ENCODE measurements around a stretch of chr11.

DNA sequence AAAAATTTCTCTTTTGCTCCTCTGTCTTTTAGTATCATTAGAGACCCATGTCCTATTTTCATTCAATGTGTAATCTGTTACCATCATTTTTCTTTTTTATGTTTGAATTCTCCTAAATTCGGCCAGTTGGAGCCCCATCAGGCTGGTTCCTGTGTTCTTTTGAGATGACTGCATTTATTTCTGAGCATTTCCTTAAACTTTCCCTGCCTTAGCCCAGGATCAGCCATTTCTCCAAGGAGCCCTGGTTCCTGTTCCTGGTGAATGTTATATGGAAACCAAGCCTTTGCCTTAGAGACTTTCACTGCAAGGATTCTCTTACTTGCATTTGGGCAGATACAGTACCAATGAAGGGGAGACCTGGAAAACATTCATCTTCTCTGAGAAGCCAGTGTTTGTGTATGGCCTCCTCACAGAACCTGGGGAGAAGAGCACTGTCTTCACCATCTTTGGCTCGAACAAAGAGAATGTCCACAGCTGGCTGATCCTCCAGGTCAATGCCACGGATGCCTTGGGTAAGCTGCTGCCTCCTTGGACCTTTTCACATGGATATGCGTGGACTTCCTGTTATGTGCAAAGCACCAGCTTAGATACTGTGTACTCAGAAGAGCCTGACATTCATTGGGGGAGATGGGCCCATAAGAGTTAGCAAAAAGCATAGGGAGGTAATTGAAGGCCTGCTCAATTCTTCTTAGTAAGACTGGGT lies 91.3 kb downstream of the SORL1 start:
- RRBS: no CpG with 5 or more reads among the region's 4 CpGs
CAGE:
- cytosol, long polyA plus RNA: no peak
- long polyA plus RNA: no peak
- nucleus, long polyA plus RNA: no peak

DNA sequence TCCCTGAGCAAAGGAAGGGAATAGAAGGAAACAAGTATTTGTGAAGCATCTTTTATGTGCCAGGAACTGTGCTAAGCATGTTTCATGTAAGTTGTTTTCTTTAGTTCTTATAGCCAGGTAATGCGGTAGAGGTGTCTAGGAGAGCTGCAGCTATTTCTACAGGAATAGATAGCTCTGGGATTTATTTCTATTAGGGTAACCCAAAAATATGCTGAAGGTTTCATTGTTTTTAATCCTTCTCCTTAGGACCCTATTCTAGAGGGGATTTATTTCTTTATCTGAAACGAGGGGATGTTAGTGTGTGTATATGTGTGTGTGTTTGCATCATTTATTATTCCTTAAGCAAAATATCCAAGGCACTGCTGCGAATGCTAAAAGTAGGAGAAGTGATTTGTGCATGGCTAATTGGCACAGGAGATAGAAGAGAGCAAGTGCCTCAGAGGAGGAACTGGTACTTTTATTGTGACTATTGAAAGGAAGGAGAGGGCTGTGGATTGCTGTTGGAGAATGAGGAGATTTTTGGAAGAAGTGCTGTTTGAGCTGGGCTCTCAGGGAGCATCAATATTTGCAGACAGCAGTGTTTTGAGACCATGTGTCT lies 93.5 kb downstream of the SORL1 start:
- RRBS: no CpG with 5 or more reads among the region's 3 CpGs
CAGE:
- cytosol, long polyA plus RNA: no peak
- long polyA plus RNA: no peak
- nucleus, long polyA plus RNA: no peak

- RRBS: no CpG with 5 or more reads among the region's 7 CpGs
CAGE:
- cytosol, long polyA plus RNA: no peak
- long polyA plus RNA: no peak
- nucleus, long polyA plus RNA: no peak
Measured at GRCh38 chr11:121550363-121550731, 98.2 kb downstream of the SORL1 start.

- RRBS: no CpG with 5 or more reads among the region's 11 CpGs
CAGE:
- cytosol, long polyA plus RNA: no peak
- long polyA plus RNA: no peak
- nucleus, long polyA plus RNA: no peak
Measured at GRCh38 chr11:121553712-121554268, 101.7 kb downstream of the SORL1 start.

DNA sequence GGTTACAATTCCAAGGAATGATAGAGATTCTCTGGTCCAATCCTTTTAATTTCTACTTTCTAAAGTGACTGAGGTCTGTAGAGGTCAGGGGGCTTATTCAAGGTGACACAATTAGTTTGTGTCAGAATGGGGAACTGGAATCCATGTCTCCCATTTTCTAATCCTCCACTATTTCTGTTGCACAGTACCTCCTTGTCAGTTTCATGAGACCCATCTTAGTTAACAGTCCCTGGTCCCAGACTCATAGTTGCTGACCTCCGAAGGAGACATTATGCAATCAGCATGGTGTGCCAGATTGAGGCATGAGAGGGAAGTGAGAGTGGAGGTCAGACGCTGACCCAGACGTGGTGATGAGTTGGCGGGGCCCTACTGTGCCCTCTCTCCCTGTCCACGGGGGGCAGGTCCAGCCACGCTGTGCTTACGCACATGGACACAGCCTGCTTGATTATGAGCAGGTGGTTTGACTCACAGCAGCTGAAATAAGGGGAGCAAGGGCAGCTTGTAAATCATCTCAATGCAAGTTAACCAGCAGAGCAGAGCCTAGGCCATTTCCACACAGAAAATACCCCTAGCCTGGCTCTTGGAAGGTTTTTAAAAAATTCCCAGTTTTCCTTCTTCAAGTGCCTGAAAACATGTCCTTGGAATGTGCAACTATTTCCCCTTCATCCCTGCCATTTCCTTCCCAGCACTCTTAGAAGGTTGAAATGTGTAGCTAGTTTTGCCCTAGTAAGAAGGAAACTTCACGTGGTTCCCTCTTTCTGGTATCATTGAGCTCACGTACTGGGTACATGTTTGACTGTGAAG lies 123.2 kb downstream of the SORL1 start:
- RRBS: no CpG with 5 or more reads among the region's 9 CpGs
CAGE:
- cytosol, long polyA plus RNA: no peak
- long polyA plus RNA: no peak
- nucleus, long polyA plus RNA: no peak

DNA sequence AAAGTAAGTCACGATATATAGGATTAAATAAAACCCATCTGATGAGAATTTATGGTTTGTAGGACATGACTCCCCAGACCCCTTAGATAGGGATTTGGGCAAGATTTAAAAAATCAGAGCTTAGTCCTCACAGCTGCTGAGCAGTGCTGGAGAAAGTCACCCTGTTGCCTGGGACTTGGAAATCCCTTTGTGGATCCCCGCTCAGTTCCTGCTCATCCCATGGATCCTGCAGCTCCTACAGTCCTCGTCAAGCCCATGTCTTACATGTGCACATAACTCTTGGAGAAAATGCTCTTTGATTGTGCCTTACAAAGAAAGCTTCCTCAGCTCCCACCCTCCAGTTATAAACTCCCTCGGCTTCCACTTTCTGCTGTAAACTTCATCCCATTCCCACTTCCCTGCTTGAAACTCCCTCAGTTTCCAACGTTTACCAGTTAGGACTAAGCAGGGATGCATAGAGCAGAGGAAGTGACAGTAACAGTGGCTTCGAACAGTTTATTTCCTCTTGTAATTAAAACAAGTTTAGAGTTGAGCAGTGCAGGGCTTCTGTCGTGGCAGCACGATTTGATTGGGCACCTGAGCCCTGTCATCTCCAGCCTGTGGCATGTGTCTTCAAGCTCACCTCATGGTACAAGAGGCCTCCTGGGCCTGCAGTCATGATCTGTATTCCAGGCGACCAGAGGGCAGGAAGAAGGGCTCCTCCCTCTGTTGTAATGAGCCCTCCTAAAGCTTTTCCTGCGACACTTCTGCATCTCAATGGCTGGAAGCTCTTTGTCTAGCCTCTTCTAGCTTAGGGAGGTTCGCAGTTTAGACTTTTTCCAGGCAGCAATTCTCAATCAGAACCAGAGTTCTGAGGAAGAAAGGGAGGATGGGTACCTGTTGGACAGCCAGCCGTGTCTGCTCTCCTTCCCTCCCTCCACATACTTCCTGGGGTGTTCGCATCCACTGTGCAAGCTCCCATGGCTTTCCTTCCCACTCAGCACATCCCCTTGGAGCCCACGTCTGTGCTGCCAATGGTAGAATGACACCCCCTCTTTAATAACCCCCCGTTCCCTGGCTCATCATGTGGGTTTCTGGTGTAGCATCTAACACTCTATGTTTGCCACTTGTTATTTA lies 165.6 kb downstream of the SORL1 start:
- RRBS: no CpG with 5 or more reads among the region's 15 CpGs
CAGE:
- cytosol, long polyA plus RNA: no peak
- long polyA plus RNA: no peak
- nucleus, long polyA plus RNA: no peak

GRCh38 chr11:121652942-121653475 lies 200.9 kb downstream of the SORL1 start:
- RRBS: no CpG with 5 or more reads among the region's 5 CpGs
CAGE:
- cytosol, long polyA plus RNA: no peak
- long polyA plus RNA: no peak
- nucleus, long polyA plus RNA: no peak

- RRBS: no CpG with 5 or more reads among the region's 10 CpGs
CAGE:
- cytosol, long polyA plus RNA: no peak
- long polyA plus RNA: no peak
- nucleus, long polyA plus RNA: no peak
Measured at GRCh38 chr11:122095845-122096432, 20.1 kb downstream of the BLID start.

GRCh38 chr11:122157484-122157911 lies 41.5 kb upstream of the BLID start:
- RRBS: no CpG with 5 or more reads among the region's 4 CpGs
CAGE:
- cytosol, long polyA plus RNA: no peak
- long polyA plus RNA: no peak
- nucleus, long polyA plus RNA: no peak

DNA sequence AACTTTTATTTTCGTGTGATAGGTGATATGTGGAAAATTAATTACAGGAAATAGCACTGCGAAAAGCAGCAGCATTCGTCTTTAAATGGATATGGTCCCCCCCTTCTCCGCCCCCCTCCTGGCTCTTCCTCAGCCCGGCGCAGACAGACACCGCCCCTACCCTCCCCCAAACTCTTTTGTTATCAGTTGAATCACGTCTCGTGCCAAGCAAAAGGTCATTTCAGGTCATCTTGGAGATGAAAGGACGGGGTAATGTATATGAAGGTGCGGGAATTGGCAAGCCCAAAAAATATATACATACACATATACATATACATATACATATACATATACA lies 214.7 kb upstream of the UBASH3B start:
- RRBS: no CpG with 5 or more reads among the region's 11 CpGs
CAGE:
- cytosol, long polyA plus RNA: no peak
- long polyA plus RNA: no peak
- nucleus, long polyA plus RNA: no peak

DNA sequence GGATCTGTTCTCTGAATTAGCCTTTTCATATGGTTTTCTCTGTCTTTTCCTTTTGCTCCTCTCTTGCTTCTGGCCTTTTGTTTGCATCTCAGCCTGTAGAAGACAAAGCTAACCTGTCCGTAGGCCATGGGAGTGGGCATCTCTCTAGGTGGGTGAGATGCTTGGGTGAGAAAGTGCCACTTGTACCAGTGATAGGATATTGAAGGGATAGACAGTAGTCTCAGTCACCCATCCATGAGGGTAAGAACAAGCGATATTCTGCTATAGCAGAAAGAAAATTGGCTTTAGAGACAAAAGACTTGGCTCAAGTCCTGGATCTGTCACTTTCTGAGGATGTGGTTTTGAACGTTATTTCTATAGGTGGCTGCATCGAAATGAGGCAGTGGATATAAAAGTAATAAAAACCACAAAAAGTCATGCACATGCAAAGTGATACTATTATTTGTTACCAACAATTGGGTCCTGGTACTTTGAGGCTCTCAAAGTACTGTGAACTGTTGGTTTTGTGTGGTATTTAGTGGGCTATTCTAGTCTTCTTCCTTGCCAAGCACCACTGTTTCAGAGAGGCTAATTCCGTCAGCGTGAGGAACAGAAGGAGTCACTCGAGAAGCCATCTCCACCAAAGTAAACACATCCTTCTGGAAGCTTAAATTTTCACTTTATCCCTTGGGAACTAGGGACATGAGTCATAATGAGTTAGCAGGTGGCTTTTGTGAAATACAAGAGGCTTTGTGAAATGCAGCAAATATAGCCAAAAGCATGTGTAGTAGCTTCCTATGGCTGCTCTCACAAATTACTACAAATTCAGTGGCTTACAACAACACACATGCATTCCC lies 13.0 kb downstream of the UBASH3B start:
- RRBS: no CpG with 5 or more reads among the region's 7 CpGs
CAGE:
- cytosol, long polyA plus RNA: no peak
- long polyA plus RNA: no peak
- nucleus, long polyA plus RNA: no peak

DNA sequence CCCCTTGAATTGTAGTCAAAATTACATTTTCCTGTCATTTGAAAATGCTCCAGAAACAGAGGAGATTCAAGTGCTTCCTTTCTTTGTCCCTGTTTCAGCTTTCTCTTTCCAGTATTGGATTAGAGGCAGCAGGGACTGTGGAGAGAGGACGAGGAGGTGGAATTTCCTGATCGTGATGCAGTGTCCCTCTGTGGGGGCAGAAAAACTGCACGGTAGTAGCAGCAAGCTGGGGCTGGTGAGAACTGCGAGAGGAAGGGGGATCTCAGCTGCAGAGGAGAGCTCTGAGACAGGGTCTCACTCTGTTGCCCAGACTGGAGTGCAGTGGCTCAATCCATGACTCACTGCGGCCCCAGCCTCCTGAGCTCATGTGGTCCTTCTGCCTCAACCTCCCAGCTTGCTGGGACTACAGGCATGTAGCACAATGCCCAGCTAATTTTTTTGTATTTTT lies 60.4 kb downstream of the UBASH3B start:
- RRBS: no CpG with 5 or more reads among the region's 5 CpGs
CAGE:
- cytosol, long polyA plus RNA: no peak
- long polyA plus RNA: no peak
- nucleus, long polyA plus RNA: no peak

- RRBS: no CpG with 5 or more reads among the region's 16 CpGs
CAGE:
- cytosol, long polyA plus RNA: no peak
- long polyA plus RNA: no peak
- nucleus, long polyA plus RNA: no peak
Measured at GRCh38 chr11:122885671-122886165, 3.2 kb downstream of the JHY start.

DNA sequence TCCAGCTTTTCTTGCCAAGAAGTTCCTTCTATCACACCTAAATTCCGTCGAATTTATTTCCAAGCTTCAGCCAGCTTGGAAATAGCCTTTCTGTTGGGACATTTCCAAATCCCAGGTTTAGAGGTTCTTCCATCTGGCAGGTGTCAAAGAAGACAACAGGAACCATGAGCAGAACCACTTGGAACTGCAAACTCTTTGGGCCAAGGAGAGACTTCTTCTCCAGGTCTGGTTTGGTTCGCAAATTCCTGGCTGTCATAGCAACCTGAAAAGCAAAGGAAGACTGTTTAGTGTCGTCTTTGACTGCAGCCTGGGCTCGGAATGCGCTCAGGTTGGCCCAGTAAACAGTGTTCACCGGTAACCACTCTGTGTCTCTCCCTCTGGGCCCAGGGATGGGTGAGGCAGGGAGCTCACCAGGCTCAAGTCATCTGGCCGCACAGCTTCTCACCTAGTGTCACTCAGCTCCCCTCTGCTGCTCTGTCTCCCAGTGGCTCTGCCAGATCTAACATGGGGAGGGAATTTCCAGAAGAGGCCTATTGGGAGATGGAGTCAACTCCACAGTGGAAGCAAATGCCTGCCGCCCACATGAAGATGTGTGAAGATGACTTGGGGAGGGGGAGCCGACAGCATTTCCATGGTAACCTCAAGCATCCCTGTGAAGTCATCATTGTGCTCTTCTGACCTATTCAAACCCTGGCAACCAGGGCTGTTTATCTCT lies 11.9 kb upstream of the CLMP start:
- RRBS: no CpG with 5 or more reads among the region's 10 CpGs
CAGE:
- cytosol, long polyA plus RNA: no peak
- long polyA plus RNA: no peak
- nucleus, long polyA plus RNA: no peak

DNA sequence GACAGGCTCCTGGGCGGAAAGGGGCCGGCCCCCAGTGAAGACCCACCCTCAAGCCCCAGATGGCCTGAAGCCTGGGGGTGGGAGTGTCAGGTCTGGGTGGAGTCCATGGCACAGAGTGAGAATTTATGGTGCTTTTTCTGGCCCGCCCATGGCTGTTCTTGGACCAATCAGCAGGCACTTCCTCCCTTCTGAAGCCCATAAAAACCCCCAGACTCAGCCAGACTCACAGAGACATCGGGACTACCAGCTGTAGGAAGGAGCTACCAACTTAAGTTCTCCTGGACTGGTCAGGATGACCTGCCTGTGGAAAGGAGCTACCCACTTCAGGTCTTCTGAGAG lies 104.0 kb upstream of the CLMP start:
- RRBS: no CpG with 5 or more reads among the region's 4 CpGs
CAGE:
- cytosol, long polyA plus RNA: no peak
- long polyA plus RNA: no peak
- nucleus, long polyA plus RNA: no peak

DNA sequence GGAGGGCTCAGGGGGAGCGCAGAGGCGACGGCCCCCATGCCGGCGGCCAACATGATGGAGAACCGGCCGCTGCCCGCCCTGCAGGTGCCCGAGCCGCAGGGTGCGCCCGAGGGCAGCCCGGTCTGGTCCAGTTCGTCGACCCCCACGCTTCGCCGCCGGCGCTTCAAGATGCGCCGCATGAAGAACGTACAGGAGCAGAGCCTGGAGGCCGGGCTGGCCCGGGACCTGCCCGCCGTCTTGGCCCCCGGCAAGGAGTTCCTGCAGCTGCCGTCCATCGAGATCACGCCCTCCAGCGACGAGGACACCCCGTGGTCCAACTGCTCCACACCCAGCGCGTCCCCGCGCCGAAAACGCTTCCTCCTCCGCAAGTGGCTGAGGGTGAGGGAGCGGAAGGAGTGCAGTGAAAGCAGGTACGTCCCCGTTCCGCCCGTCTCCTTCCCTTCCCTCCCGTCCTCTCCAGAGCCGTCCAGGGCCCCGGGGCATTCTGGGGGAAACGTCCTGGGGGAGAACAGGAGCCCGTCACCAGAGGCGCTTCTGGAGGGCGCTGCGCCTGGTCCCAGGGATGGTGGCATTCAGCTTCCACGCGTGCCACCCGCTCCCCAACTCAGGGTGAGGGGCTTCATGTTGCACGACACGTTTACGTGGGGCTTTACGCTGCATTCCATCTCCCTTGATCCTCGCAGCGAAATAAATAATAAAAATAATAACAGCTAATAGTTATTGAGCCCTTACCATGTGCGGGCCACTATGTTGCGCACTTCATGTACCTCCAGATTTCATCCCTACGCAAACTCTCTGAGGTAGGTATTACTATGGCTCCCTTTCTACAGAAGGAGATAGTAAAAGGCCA lies 913 bp downstream of the GRAMD1B start:
- RRBS: 3% methylated on average over 14 of the region's 66 CpGs
CAGE:
- cytosol, long polyA plus RNA: no peak
- long polyA plus RNA: no peak
- nucleus, long polyA plus RNA: no peak

GRCh38 chr11:123489152-123489781 lies 59.2 kb downstream of the GRAMD1B start:
- RRBS: no CpG with 5 or more reads among the region's 5 CpGs
CAGE:
- cytosol, long polyA plus RNA: no peak
- long polyA plus RNA: no peak
- nucleus, long polyA plus RNA: no peak

DNA sequence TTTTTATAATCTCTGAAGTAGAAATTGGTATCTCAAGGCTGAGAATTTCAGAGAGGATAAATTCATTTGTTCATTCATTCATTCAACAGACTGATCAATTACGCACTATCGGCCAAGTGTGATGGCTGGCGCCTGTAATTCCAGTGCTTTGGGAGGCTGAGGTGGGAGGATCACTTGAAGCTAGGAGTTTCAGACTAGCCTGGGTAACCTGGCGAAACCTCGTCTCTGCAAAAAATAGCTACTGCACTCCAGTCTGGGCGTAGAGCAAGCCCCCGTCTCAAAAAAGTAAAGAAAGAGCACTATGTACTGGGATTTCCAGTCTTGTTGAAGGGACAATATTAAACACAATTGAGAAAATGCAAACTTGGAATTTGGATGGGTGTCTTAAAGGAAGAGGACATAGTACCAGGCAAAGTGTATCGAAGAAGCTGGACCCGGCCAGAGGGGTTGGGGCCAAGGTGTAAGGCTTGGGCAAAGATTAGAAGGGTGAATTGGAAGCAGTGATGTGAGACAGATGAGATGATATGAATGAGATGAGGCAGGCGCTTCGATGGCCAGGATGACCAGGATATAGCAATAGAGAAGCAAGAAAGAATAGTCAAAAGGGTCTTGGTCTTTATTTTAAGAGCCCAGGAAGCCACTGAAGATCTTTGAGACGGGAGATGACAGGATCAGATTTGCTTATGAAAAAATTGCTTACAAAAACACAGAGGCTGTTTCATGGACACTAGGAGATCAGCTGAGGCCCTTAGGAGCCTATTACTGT lies 59.9 kb downstream of the GRAMD1B start:
- RRBS: no CpG with 5 or more reads among the region's 12 CpGs
CAGE:
- cytosol, long polyA plus RNA: no peak
- long polyA plus RNA: no peak
- nucleus, long polyA plus RNA: no peak

DNA sequence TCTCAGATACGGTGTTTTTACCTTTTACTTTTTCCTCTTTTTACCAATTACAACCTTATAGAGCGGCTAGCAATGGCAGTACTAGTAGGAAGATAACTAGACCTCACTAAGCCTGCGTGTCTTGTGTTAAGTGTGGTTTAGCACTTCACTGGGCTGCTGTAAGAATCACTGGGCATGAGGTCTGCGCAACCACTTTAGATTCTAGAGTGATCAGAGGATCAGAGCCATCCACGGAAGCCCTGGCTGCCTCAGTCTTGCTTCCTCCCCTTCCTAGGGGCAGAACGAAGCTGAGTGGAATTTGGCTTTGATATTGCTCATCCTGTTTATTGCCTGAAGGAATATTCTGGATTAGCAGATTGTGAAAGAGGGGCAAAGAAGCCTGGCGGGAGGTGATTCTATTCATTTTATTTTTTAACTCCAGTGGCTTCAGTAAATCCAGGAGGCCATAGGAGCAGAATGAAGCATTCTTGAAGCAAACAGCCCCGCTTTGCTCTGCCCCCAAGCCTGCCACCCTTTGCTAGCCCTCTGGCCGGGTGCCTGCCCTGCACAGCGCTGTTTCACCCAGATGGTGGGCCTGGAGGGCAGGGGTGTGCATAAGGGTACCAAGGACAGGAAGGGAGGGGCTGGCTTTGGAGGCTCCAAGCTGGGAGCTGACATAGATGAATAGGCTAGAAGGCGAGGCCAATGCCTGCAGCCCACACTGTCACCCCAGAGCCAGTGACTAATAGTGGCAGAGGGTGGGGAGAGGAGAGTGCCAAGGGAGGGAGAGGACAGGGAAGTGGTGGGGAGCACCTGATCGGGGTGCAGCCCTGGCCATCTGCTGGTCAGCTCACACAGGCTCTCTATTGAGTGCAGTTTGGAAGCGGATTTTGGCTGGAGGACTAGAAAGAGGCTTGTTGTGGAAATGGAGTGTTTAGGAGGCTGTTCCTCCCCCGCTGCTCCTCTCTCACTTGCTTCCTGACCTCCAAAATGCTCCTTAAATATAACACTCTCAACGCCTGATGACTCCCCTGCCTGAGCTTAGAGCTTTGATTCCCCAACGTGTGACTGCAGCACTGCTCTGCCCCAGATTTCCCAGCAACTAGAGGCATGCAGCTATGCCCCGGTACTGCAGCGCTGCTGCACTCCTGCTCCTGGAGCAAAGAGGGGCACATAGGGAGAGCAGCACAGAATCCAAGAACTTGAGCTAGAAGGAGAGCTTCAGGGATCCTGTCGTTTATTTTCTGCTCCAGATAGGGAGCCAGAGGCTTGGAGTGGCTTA lies 88.9 kb downstream of the GRAMD1B start:
- RRBS: no CpG with 5 or more reads among the region's 19 CpGs
CAGE:
- cytosol, long polyA plus RNA: no peak
- long polyA plus RNA: no peak
- nucleus, long polyA plus RNA: no peak

- RRBS: 87% methylated on average over 17 of the region's 49 CpGs
CAGE:
- cytosol, long polyA plus RNA: no peak
- long polyA plus RNA: no peak
- nucleus, long polyA plus RNA: no peak
Measured at GRCh38 chr11:123576865-123577902, 77.2 kb downstream of the SCN3B start.